Pericardium fibroblast (primary cell): ENCODE results near the gene TXNL4B.

- RAMPAGE, long total RNA, result no peak
Measured at GRCh38 chr16:70688177-70688909, 2.5 kb upstream of the MTSS2 start.

- RAMPAGE, long total RNA, result no peak
Measured at GRCh38 chr16:70710678-70712054, 25.3 kb upstream of the MTSS2 start.

DNA sequence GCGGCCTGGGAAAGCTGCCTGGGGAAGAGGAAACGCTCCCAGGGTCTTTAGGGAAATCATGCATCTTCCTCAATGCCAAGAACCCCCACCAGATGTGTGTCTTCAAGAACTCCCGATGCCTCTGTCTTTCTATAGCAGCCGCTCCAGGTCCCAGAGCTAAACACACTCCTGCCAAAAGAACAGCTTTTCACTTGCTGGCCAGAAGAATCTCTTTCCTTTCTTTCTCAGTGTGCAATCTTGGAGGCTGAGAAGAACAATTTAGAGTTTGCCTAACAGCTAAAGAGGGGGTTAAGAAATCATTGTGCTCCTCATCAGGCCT is 41.1 kb upstream of the MTSS2 start:
- RAMPAGE, long total RNA, result no peak

DNA sequence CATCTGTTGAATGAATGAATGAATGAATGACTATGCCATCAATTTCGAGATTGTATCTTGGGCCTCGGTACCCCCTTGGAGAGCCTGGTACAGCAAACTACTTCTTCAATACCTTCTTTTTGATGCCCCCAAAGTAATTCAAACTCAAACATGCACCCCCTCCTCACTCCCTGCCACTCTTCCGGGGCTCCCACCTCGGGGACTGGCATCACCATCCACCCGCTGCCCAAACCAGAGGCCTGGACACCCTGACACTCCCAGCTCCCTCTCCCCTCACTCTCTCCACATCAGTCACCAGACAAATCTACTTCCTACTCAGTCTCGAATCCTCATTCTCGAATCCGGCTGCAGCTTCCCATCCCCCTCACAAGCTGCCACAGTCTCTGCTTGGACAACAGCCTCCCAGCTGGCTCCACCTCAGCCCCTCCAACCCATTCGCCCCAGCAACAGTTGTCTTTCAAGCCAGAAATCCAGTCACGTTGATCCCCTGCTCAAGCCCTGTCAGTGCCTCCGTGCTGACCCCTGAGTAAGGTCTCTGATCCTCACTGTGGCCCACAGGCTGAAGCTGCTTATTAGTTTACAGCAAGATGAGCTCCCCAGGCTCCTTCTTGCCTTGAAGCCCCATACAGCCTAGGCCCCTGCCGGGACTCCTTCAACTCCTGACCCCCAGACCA is 44.1 kb upstream of the MTSS2 start:
- RAMPAGE, long total RNA, result no peak

DNA sequence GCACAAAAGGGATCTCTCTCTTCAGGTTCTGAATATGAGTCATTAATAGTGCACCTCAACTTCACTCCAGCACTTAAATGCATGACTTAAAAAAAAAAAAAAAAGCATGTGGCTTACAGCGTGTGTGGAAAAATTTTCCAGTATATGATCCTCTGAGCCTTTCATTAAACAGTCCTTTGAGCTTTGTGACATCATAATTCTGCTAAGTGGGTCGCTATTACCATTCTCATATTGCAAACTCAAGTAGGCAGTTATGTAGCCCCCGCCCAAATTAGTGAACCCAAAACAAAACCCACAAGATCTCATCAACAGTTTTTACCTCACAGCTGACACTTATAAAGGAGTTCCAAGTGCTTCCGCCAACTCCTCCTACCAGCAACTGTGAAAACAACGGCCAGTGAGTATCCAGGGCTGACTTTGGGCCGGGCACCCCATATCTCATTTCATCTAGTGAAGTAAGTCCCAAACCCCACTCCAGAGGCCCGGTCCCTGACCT is 595 bp downstream of the CMTR2 start:
- RAMPAGE, long total RNA, result no peak

GRCh38 chr16:71425767-71427142 is 15.6 kb downstream of the TLE7 start:
- RAMPAGE, long total RNA, result no peak

- RAMPAGE, long total RNA, result no peak
Measured at GRCh38 chr16:71441505-71441942, 330 bp downstream of the TLE7 start.

DNA sequence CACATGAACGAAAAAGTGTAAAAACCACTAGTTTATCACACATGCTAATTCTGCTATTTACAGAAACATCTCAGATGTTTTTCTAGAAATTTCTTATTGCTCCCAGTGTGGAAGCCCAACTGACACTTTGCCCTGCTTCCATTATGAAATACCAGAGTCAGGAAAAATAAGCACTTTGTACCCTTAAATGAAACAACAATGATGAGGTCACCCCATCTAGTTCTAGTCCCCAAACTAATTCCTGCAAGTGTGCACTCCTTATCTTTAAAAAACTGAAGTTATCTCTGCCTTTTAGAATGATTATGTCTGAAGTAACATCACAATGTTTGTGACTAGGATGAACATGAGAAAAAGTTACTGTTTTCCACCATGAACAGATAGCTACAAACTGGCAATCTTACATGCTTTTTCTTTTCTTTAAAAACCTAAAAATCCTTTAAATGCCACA is 18.6 kb downstream of the TAT start:
- RAMPAGE, long total RNA, result no peak

DNA sequence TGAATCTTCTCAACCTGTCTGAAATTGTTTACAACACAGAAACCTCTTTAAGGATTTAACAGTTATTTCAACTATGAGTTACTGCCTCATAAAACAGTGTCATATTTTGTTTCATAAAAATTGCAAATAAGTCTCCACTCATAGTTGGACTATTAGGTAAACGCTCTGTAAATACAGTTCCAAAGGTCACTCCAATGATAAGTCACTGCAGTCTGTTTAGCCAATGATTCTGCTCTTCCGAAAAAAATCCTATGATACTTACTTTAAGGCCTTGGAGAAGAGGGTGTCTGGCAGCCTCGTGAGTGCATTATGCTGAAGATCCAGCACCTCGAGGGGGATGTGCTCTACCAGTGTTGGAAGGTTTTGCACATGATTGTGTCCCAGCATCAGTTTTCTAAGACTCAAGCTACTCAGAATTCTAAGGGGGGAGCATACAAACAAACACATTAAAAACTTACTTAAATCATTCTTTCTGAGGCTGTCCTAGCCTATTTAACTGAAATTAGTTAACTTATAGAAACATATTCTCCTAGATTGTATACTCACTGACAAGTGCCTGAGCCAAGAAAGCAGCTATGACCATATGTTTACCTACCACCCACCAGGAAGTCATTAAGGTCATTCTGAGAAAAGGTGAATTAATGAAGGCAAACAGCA is 41.1 kb downstream of the MARVELD3 start:
- RAMPAGE, long total RNA, result no peak

- RAMPAGE, long total RNA, result no peak
Measured at GRCh38 chr16:71855787-71856629, 10.2 kb downstream of the ATXN1L start.

GRCh38 chr16:72023905-72024522 is 15.5 kb downstream of the DHODH start:
- RAMPAGE, long total RNA, result no peak

DNA sequence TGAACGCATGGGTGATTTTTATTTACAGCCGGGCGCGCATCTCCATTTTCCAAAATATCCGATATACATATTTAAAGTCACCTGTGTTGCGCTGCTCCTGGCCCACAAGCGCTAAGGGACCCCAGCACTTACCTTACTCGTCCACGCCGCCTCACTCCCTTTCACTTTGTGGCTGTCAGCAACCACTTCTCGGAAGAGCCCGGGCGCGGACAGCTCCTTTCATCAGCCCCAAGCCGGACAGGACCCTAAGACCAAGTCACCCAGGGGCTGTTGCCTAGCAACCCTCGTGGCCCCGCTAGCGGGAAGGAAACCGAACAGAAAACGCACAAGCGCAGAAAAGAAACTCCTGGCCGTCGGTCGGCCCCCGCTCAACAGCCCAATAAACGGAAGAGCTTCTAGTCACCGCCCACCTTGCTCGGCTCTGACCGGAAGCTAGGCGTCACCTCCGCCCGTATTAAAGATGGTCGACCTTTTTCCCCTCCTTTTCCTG is at the start of gene TXNL4B:
TSS of gene TXNL4B (minus strand) at position 386 of the 490 bp plus-strand sequence.
- RAMPAGE, long total RNA, result start-site peak on the minus strand centred at position 343 of the sequence, 62 bp wide, 98 and 35 reads in 2 replicates

DNA sequence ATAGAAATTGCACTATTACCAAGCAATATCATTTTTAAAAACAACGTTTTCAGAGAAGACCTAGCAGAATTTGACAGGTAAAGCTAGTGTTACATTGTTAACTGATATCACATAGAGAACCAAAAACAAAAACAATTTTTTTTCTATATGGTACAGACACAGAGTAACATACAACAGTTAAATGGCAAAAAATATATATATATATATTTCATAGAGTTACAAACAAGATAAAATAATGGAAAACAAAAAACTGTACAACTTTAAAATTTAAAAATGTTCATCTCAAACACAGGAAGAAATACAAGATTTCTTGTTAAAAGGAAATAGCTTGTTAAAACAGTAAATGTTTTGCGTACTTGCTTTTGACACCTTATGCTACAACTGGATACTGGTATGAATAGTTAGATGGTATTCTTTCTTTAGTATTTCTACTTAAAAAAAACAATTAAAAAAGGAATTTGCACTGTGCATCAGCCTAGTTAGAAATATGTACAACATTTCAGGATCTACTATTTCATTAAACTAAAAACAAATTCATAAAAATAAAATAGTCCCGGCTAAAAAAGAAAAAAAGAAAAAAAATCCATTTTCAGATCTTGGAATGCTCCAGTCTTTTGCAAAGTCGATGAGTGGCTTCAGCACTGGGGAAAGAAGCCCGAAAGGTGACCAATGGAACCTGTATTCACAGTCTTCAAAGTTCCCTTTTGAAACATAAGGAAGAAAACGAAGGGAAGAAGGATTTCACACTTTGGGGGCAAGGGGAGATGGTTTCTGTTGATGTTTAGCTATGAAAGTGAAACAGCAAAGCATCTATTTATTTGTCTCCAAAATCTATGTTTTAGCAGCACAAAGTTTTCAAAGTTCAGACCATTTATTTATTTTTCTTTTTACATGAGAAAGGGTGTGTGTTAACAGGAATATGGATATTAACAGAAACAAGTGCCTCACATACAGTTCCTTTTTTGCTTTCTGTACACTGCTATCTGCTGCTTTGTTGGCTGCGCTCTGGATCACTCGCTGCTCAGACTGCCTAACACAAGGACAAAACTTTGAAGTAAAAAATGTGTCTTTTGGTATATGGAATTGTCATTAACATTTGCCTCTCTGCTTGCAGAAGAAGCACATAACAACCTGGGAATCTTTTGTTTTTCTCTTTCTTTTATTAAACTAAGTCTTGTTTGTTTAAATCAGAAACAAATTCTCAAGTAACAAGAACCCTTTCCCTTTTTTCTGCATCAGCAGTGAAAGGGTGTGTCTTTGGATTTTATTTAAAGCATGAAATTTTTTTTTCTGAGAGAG is 263.1 kb downstream of the ZFHX3 start:
- RAMPAGE, long total RNA, result no peak

- RAMPAGE, long total RNA, result no peak
Measured at GRCh38 chr16:72836054-72836572, 211.8 kb downstream of the ZFHX3 start.

GRCh38 chr16:72937128-72937930 is 110.6 kb downstream of the ZFHX3 start:
- RAMPAGE, long total RNA, result no peak

- RAMPAGE, long total RNA, result no peak
Measured at GRCh38 chr16:72989390-72990858, 58.0 kb downstream of the ZFHX3 start.

DNA sequence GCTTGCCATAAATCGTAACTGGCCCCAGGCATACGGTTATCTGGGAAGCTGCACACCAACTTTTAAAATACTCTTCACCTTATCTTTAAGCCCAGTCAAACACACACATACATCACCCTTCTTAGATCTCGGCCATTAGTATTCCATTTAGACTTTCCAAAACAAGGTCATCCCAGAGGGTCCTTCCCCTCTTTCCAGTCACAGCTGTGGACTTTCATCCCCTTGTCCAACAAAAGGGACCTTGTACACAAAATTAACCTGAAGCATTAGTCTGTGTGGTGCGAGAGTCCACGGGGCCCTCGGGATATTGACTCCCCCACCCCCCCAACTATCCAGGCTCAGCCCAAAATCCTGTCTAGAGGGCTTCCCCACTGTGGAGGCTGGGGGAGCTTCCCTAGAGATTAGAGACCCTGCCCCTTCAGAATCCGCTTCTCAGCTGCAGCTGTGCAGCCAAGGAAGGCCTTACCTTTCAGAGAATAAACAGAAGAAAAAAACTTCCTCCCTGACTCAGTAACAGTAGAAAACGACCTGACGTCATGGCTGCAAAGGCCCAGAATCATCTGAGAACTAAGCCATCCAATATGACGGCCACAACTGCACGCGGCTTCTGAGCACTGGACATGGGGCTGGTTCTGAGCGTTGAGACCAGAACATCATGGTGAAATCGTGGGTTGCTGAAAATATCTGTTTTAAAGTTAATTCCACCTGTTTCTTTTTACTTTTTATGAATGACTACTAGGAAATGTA is 9.8 kb downstream of the ZFHX3 start:
- RAMPAGE, long total RNA, result no peak

- RAMPAGE, long total RNA, result no peak
Measured at GRCh38 chr16:73082568-73082970, 34.6 kb upstream of the ZFHX3 start.

GRCh38 chr16:73166152-73166793 is 118.3 kb upstream of the ZFHX3 start:
- RAMPAGE, long total RNA, result no peak

- RAMPAGE, long total RNA, result no peak
Measured at GRCh38 chr16:73785407-73785648, 511.3 kb upstream of the PSMD7 start.